Daoy (cell line): ENCODE measurements around a stretch of chr2.

GRCh38 chr2:127175350-127176190 is 44.5 kb downstream of the CYP27C1 start:
- RAMPAGE, long total RNA, result no peak

DNA sequence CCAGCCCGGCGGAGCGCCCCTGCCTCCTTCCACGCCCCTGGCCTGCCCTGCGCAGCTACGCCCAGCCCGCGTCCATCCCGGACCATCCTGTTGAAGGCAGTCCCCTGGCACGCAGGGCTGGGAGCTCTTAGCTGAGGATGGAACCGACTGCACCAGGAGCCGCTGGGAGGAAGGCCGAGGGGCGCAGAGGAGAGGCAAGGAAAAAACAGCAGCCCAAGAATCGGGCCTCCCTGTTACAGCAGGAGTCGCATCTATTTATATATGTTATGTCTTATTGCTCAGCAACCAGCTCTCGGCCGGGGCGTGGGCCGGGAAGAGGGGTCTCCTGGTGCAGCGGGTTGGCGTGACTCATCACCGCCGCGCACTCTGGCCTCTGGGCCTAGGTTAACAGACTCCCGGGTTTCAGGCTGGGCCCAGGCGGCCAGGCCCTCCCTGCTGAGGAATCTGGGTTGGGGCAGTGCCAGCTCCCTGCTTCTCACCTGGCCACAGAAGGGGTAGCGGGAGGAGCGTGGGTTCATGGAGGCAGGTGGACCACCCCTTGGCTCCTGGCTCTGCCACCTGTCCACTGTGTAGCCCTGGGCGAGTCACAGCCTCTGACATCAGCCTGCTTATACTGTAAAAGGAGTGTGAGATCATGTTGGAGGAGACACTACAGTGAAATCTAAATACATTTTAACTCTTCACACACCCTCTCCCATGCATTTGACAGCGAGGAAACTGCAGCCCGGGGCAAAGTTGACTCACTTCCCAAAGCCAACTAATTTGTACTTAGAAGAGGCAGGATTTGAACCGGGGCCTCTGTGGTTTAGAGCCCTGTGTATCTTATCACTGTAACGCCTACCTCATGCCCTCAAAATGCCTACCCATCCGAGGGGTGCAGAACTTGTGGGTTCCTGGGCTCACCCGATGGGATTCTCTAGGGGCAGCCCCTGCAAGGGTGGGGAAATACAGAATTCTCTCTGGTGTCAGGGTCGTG is 13.5 kb upstream of the MAP3K2 start:
- RAMPAGE, long total RNA, result no peak

- RAMPAGE, long total RNA, result no peak
Observed at GRCh38 chr2:127523130-127524064, 2.9 kb downstream of the IWS1 start.

- RAMPAGE, long total RNA, result no peak
Observed at GRCh38 chr2:127632477-127633143, 13.3 kb upstream of the GPR17 start.

DNA sequence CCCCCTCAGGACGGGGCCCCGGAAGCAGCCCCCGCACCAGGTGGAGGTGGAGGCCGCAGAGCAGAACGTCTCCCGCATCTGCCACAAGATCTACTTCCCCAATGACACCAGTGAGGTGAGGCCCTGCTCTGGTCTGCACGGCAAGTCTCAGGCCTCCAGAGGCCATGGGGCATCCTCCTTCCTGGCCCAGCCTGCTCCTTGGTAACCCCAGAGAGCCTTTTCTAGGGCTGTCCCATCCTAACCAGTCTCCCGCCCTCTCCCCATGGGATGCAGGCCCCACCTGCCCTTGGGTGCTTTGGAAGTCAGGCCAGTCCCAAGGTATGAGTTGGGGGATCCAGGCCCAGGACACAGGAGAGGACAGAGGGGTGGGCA is 12.7 kb upstream of the GPR17 start:
- RAMPAGE, long total RNA, result no peak

DNA sequence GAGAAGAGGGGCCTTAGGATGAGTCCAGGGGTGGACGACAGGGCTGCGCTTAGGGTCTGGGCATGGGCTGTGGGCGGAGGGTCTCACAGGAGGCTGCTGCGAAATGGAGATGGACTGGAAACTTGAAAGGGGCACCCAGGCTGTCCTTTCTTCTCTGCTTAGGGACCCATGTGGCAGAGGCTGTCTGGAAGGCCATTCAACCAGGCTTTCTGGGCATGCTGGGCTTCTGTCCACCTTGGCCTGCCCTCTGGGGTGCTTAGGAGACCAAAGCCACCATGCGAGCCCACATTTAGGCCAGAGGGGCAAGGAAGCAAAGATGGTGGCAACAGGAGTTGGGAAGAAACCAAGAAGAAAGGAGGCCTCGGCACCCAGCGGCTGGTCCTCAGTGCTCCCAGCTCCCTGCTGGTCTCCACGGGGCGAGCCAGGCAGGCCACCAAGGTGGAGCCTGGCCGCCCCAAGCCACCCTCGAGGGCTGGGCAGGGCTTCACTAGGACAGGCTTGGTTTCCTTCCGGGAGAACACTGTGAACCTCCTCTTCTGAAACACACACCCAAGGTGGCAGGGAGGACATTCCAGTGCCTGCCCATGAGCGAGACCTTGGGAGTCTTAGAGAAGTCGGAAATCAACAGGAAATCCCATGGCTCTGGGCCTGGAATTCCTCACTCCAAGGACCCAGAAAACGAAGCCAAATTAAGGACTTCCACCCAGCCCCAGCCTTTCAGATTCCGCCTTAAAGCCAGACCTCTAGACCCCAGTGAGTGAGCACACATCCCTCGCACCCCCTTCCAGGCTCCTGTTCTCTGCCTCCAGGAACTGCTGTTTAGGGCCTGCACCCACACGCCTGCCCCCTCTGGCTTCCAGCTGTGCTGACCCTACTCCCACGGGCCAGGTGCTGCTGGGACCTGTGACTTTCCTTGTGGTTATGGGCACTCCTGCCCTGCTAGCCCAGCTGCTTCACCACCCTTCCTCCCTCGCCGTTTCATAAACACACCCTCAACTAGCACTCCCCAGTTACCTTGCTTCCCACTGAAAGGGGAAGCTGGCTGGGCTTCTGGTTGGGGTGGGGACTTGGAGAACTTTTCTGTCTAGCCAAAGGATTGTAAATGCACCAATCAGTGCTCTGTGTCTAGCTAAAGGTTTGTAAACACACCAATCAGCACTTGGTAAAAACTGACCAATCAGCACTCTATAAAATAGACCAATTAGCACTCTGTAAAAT is 13.5 kb downstream of the GPR17 start:
- RAMPAGE, long total RNA, result no peak

DNA sequence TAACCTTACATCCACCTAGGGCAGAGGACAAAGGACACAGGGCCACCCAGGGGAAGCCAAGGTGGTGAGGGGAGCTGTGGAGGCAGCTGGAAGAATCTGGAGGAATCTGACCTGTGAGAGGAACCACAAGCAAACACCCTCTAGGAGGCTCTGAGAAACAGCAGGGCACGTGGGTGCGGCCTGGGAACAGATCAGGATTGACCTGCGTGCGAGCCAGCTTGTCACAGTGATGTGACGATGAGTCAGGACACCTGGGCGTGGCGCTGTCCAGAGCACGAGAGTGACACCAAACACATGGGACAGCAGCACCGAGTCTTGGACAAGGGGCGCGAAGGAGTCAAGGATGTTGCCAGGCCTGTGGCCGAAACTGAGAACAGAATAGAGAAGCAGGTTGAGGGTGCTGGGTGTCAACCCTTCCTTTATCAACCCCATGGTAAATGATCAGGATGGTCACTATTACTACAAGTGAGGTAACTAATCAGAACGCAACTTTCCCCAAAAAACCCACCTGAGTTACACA is 739 bp upstream of the SFT2D3 start:
- RAMPAGE, long total RNA, result no peak

- RAMPAGE, long total RNA, result no peak
Observed at GRCh38 chr2:127762907-127763632, 47.9 kb downstream of the WDR33 start.

DNA sequence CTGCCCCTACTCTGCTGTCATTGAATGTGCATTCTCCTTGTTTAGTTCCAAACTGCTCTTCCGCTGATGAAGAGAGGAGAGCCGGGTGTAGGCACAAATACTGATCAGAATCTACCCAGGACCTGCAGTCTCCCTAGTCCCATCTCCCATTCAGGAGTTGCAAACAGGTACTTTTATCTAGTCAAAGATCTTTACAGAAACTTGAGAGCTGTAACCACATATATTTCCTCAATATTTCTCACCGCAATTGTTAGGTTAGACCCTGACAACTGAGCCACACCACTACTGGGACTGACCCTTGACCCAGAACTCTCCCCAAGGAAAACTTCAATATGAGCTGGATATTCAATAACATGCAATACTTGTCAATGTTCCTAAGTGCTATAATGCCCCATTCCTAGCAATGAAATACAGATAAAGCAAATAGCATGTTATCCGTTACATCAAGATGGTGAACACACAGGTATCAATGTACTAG is 14.9 kb downstream of the POLR2D start:
- RAMPAGE, long total RNA, result no peak

GRCh38 chr2:127843493-127844826 is 14.0 kb downstream of the POLR2D start:
- RAMPAGE, long total RNA, result no peak

DNA sequence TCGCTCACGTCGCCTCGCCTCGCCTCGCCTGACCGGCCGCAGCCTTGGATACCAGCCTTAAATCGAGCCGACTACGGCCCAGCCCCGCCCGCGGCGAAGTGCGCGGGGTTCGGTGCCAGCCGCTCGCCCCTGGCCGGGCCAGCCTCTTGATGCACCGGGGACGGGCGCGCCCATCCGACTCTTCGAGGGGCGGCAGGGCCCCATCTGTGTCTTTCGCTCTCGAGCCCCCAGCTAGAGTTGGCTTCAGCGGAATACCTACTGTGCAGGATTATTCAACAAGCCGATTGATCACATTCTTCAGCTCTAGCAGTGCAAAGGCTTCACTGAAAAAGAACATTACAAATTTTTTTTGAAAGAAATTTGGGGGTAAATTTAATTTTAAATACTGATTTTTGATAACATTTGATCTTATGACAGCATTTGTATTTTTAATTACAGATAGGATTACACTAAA is 883 bp upstream of the AMMECR1L start:
- RAMPAGE, long total RNA, result no peak

- RAMPAGE, long total RNA, result no peak
Observed at GRCh38 chr2:128012702-128013135, 15.1 kb downstream of the SAP130 start.

DNA sequence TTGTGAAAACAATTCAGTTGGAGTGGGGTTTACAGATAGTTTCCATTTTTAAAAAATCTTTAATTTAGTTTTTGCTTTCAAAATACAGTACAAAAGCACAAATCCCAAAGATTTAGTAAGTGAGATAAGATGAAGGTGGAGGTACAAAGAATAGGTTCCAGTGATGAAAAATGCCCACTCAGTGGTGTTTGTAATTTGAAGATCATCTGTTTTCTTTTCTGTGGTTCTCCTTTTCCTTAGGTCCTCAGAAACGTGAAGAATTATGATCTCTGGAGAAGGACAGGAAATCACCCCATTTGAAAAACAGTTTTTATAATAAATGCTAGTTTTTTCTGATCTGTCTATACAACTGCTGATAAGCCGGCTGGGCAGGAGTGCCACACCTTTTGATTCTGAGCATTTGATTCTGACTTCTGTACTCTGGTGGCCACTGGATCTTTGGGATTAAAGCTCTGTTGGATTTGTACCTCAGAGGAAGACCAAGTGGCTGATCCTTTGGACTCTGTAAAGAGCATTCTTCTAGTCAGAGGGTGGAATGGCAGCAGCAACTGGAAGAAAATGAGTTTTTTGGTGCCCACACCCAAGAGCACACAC is 98.6 kb downstream of the UGGT1 start:
- RAMPAGE, long total RNA, result no peak

DNA sequence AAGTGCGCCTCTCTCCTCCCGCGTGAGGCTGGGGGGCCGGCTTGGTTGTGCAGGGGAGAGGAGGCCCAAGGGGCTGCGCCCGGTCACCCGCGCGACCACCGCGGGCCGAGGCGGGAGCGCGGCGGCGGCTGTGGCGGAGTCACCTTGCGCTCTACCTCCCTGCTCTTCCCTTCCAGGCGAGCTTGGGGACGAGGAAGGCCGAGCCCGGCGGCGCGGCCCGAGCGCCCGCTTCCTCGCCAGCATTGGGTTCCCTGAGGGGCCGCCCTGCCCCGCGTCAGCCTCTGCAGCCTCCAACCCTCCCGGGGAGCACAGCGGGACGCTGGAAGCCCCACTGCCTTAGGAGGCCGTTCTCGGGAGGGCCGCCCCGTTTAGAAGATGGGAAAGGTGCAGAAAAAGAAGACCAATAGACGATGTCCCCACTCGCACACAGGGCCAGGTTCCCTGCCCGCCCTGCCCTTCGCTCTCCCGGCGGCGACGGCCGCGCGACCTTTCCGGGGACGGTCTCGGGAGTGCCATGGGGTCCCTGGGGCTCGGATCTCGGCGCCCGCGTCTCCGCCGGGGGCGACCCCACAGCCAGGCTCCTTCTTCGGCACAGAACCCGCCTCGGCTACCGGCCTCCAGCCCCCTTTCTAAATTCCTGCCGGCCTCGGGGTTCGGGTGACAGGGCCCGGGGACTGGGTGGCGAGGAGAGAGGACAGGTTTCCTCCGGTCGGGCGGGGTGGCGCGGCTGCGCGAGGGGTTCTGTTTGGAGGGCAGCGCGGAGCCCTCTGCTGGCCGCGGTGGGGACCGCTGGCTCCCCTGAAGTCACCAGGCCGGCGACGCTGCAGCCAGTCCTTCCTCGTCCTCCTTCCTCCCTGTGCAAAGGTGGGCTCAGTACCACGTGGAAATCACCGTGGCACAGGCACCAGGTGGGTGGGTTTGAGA is 85.5 kb downstream of the HS6ST1 start:
- RAMPAGE, long total RNA, result no peak

- RAMPAGE, long total RNA, result no peak
Observed at GRCh38 chr2:128299861-128300154, 18.9 kb downstream of the HS6ST1 start.

DNA sequence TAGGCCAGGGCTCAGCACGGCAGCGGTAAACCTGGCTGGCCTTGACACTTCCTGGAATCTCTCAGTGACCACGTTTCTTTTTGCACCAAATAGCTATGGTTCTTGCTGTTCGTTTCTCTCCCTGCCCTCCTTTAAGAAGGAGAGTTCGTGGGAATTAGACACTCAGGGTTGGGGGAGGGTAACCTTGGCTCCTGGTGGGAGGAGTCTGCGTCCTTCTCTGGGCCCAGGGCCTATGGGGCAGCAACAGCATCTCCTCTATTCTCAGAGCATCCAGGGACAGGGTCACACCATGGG is 5.1 kb upstream of the HS6ST1 start:
- RAMPAGE, long total RNA, result no peak

DNA sequence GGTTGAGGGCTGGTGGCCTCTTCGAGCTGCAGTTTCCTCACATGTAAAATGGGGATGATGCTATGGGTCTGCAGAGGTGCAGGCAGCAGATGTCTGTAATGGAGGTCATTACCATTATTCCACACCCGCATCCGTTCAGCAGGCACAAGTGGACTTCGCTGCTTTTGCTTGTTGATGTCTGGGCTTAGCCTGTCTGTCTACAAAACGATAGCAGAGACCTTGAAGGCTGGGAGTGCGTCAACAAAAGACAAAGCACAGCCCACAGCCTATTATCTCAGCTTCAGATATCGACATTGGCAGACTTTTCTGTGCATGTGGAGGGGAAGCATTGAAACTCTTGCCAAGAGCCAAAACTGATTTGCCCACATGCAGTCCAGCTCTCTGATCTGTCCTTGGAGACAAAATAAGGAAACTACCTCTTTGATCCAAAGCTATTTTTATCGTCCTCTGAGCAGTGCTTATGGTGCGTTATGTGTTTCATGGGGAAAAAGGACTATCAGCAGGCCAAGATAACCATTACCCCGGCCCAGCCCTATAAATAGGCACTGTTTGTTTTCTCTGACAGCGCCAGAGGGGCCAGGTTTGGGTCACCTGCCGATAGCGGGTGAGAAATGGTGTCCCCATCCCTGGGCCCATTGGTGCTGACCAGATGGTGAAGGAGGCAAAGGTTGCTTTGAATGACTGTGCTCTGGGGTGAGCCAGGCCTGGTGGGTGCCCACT is 175.9 kb upstream of the HS6ST1 start:
- RAMPAGE, long total RNA, result no peak

GRCh38 chr2:129334793-129335158 is 644.7 kb upstream of the RAB6C start:
- RAMPAGE, long total RNA, result no peak

DNA sequence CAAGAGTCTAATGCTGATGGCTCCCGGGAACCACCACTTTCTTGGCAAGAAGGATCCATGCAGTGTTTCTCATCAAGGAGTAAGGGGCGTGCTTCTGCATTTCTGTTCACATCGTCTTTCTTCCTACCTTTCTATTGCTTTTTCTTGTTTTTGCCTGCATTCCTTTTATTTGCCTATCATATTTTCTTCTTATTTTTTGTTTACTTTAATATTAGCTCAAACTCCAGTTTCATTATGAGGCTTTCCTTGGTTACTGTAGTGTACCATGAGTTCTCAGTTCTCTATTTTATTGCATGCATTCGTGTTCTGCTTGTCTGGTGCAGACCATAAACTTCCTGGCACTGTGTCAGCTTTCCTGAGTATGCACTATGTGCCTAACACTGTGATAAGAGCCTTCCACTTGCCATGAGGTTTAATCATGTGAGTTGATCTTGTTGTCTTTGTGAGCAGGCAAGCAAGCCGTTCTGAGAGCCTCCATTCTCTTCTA is 631.7 kb upstream of the RAB6C start:
- RAMPAGE, long total RNA, result no peak

DNA sequence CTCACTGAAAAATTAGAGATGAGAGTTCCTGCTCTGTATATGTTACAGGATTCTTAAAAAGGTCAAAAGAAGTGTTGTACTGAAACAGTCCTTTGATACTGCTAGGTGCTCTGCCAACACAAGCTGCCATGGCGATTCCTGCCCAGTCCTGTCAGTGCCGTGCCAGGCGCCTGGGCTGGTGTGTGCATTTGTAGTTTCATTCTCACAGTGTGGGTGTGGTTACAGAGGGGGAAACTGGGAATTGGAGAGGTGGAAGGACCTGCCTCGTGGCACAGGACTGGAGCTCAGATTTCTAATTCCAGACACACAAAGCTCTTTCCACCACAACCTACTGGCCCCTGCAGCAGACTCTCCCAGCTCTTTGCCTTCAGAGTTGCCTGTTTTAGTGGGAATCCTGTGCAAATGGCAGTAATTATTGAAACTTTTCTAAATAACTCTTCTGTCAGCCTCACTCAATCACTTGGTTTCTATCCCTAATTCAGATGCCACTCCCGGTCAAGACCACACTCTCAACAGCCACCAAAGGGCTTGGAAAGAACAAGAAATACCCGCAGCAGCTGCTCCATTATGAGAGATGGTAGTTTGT is 122.2 kb upstream of the RAB6C start:
- RAMPAGE, long total RNA, result no peak